ENCODE measurements around the genes ZNF433, ZNF625 and WDR83.

DNA sequence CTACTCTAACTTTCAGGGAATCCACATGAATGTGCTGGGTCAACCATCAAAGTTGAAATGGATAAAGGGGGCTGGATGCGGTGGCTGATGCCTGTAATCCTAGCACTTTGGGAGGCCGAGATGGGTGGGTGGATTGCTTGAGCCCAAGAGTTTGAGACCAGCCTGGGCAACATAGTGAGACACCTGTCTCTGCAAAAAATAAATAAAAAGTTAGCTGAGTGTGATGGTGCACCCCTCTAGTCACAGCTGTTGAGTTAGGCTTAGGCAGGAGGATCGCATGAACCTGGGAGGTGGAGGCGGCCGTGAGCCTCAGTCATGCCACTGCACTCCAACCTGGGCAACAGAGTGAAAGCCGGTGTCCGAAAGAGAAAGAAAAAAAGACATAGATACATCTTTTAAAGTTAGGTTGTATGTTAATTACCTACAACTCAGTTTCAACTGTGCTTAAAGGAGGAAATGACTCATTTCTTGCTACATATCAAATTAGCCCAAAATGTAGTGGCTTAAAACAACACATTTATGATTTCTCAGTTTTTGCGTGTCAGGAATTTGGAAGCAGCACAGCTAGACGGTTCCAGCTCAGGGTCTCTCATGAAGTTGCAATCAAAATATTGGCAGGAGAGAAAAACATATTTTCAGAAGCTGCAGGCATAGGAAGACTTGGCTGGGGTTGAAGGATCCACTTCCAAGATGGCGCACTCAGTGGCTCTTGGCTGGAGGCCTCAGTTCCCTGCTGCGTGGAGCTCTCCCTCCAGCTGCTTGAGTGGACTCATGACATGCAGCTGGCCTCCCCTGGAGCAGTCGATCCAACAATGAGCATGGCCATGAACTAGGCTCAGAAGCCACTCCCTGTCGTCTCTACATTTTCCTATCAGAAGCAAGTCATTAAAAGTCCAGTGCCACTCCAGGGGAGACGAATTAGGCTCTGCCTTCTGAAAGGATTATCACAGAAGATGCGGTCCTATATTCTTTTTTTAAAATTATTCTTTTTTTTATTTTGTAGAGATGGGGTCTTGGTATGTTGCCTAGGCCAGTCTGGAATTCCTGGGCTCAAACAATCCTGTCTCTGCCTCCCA, 7.0 kb downstream of the LDLR start:
- PRO-cap: no peak
CAGE:
- cytosol, long polyA plus RNA: no peak
- long polyA plus RNA: no peak
- nucleus, long polyA plus RNA: no peak

DNA sequence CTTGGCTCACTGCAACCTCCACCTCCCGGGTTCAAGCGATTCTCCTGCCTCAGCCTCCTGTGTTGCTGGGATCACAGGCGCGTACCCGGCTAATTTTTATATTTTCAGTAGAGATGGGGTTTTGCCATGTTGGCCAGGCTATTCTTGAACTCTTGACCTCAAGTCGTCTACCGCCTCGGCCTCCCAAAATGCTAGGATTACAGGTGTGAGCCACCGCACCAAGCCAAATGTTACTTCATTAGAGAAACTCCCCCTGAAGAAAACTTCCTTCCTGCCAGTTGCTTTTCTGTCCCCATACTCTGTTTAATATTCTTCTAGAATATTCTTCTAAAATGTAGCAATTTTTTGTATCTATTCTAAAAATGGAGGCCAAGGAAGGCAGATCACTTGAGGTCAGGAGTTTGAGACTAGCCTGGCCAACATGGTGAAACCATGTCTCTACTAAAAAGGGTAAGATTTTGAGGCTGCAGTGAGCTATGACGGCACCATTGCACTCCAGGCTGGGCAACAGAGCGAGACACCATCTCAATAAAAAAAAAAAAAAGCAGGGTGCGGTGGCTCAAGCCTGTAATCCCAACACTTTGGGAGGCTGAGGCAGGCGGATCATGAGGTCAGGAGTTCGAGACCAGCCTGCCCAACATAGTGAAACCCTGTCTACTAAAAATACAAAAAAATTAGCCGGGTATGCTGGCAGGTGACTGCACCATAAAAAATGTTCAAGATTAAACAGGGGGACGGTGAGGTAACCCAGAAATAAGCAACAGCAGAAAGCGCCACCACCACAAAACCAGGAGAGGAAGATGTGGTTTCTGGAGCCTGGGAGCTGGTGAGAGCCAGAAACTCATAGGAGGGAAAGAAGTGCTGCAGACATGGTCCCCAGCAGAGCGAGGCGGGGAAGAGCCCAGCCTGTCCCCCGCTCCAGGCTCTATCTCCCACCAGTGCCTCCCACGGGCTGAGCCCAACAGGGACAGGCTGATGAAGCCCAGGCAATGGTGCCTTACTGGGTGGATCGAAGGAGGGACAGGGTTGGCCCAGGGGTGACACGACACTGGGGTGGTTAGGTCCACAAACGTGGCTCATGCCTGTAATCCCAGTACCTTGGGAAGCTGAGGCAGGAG, 19.4 kb downstream of the SPC24 start:
- PRO-cap: no peak
CAGE:
- cytosol, long polyA plus RNA: no peak
- long polyA plus RNA: no peak
- nucleus, long polyA plus RNA: no peak

DNA sequence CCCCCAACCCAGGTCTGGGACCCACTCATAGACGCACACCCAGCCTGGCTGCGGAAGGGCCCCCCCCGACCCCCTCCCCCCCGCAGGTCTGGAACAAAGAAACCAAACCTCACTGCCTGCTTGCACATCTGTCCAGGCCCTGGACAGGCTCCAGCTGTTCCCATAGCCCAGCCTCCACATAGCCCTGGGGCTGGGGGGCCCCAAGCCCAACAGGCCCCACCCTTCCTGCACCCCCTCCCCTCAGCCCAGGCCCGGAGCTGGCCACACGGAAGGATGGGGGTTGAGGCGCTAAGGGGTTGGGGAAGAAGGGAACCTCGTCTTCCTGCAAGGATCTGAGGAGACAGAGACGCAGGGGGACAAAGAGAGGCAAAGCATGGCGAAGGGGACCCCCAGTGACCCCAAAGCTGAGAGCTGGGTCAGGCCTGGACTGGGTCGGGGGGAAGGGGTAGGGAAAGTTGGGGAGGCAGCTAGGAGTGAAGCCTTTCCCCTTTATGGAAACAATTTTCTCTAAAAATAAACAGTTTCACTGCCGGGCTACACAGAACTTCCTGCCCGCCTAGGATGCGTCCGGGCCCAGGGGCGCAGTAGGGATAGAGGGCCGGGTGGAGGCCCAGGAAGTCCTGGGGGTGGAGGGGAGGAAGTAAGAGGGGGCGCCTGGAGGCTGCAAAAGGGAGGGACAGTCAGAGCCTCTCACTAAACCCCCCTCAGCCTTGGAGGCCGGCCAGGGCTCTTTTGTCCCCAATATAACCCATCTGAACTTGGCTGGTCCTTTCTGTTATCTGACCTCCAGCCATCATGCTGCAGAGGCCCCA, 2.5 kb downstream of the KANK2 start:
- PRO-cap: no peak
CAGE:
- cytosol, long polyA plus RNA: no peak
- long polyA plus RNA: no peak
- nucleus, long polyA plus RNA: no peak

- PRO-cap: no peak
CAGE:
- cytosol, long polyA plus RNA: no peak
- long polyA plus RNA: no peak
- nucleus, long polyA plus RNA: no peak
These were observed 4.9 kb upstream of the KANK2 start for GRCh38 chr19:11201823-11203022.

GRCh38 chr19:11252918-11253381, 9.4 kb downstream of the DOCK6 start:
- PRO-cap: no peak
CAGE:
- cytosol, long polyA plus RNA: no peak
- long polyA plus RNA: no peak
- nucleus, long polyA plus RNA: no peak

DNA sequence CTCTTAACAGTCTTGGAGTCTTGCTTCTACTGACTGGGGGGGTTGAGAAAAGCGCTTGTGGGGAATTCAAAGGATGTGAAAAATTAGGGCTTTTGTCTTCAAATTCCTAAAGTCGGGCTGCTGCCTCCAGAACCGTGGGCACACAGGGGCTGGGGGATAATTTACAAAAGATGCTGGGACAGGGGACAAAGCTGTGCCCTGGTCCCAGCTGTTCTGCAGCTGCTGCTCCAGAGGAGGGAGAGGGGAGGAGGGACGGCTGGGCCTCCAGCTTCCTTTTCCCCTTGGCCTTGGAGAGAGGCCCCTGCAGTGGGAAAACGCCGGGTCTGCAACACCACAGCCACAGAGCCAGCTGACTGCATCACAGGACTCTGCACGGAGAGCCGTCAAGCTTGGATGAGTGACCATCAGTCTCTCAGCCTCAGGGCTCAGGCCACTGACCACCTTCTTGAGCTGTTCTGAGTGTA, 6.2 kb downstream of the DOCK6 start:
- PRO-cap: no peak
CAGE:
- cytosol, long polyA plus RNA: no peak
- long polyA plus RNA: no peak
- nucleus, long polyA plus RNA: no peak

DNA sequence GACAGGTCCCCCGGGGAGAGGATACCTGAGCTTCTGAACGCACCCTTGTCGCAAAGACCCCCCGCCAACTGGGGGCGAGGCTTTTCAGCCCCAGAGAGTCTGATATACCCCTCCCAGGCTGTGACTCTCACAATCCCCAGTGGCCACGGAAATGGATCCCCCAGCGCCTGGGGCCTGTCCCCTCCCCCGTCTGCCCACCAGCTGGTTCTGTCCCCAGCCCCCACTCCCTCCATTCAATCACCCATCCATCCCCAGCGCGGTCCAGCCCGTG, 868 bp downstream of the DOCK6 start:
- PRO-cap: no peak
CAGE:
- cytosol, long polyA plus RNA: no peak
- long polyA plus RNA: no peak
- nucleus, long polyA plus RNA: no peak

DNA sequence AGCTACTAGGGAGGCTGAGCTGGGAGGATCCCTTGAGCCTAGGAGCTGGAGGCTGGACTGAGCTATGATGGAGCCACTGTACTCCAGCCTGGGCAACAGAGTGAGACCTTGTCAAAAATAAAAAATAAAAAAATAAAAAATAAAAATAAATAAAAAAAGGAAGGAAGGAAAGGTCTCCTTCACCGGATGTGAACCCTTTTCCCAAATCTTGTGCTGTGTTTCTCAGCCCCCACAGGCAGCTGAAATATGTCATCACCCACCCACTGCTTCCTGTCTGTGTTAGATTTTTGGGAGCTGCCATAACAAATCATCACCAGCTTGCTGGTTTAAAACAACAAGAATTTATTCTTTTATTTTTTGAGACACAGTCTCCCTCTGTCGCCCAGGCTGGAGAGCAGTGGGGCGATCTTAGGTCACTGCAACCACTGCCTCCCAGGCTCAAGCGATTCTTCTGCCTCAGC, 9.5 kb upstream of the TSPAN16 start:
- PRO-cap: no peak
CAGE:
- cytosol, long polyA plus RNA: no peak
- long polyA plus RNA: no peak
- nucleus, long polyA plus RNA: no peak

GRCh38 chr19:11338773-11339398, 571 bp downstream of the RAB3D start:
- PRO-cap: no peak
CAGE:
- cytosol, long polyA plus RNA: no peak
- long polyA plus RNA: no peak
- nucleus, long polyA plus RNA: no peak

GRCh38 chr19:11345162-11345579, 897 bp downstream of the TMEM205 start:
- PRO-cap: no peak
CAGE:
- cytosol, long polyA plus RNA: no peak
- long polyA plus RNA: no peak
- nucleus, long polyA plus RNA: no peak

GRCh38 chr19:11558503-11559077, 440 bp downstream of the ELOF1 start:
- PRO-cap: no peak
CAGE:
- cytosol, long polyA plus RNA: no peak
- long polyA plus RNA: no peak
- nucleus, long polyA plus RNA: no peak

DNA sequence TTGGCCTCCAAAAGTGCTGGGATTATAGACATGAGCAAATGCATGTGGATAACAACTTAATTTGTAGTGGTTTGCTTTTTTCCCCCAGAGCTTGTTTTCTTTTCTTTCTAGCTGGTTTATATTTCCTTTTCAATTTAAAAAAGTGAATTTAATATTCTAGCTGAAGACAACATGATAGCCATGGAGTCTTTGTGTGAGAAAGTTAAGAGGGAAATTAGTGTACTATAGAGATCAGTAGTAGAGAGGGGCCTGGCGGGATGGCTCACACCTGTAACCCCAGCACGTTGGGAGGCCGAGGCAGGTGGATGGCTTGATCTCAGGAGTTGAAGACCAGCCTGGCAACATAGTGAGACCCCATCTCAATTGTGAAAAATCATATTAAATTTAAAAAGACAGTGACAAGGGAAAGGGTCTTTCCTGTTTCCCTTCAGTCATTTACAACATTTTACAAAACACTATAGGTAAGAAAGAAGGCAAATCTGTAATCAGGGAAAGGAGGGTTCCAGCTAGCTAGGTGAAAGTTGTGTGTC, 3.7 kb downstream of the ZNF763 start:
- PRO-cap: no peak
CAGE:
- cytosol, long polyA plus RNA: no peak
- long polyA plus RNA: no peak
- nucleus, long polyA plus RNA: no peak

DNA sequence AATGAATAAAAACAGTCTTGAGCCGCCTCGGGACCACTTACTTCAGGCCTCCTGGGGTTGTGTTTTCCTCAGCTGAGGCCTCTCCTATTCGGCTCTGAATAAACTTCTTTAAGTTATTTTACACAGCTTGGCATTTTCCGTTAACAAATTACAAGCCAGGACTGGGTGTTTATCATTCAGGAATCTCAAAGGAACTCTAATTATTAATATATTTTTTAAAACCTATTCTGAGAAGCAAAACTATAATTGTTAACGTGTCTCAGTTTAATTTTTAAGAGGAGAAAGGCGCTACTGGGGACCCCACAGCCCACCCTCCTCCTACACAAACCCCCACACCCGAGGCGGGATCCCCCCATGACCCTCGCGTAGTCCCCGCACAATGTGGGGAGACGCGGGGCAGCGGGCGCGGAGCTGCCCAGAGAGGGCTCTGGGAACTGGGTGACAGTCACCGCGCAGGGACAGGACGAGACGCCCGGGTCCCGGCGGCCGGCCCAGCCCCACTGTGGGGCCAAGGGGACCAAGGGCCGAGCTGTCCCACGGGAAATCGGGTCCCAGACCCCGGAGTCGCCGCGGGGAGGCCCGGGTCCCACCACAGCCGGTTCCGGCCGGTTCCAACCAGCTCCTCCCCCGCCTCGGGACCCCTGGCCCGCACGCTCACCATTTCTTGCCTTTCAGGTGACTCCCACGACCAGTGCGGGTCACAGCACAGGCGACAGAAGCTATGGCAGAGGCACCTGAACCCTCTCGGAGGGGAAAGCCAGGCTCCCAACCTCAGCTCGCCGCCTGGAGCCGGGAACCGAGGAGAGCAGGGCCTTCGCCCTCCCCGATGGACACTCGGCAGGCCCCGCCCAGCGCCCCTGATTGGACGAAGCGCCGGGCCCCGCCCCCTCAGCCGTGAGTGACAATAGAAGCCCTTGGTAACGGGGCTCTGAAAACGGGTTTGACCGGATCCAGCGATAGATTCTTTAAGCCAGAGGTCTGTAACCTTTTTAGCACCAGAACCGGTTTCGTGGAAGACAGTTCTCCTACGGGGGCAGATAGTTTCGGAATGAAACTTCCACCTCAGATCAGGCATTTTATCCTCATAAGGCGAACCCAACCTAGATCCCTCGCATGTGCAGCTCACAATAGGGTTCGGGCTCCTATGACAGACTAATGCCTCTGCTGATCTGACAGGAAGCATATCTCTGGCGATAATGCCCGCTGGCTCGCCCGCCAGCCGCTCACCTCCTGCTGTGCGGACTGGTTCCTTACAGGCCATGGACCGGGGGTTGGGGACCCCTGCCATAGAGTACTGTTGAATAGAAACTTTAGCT, at the start of gene ZNF433:
ZNF433 (minus strand) TSS at position 801 of the 1,316 bp plus-strand sequence.
- PRO-cap: bidirectional peak, plus-strand start at position 946 of the sequence, minus-strand start at position 800 of the sequence
CAGE:
- cytosol, long polyA plus RNA: no peak
- long polyA plus RNA: no peak
- nucleus, long polyA plus RNA: no peak

DNA sequence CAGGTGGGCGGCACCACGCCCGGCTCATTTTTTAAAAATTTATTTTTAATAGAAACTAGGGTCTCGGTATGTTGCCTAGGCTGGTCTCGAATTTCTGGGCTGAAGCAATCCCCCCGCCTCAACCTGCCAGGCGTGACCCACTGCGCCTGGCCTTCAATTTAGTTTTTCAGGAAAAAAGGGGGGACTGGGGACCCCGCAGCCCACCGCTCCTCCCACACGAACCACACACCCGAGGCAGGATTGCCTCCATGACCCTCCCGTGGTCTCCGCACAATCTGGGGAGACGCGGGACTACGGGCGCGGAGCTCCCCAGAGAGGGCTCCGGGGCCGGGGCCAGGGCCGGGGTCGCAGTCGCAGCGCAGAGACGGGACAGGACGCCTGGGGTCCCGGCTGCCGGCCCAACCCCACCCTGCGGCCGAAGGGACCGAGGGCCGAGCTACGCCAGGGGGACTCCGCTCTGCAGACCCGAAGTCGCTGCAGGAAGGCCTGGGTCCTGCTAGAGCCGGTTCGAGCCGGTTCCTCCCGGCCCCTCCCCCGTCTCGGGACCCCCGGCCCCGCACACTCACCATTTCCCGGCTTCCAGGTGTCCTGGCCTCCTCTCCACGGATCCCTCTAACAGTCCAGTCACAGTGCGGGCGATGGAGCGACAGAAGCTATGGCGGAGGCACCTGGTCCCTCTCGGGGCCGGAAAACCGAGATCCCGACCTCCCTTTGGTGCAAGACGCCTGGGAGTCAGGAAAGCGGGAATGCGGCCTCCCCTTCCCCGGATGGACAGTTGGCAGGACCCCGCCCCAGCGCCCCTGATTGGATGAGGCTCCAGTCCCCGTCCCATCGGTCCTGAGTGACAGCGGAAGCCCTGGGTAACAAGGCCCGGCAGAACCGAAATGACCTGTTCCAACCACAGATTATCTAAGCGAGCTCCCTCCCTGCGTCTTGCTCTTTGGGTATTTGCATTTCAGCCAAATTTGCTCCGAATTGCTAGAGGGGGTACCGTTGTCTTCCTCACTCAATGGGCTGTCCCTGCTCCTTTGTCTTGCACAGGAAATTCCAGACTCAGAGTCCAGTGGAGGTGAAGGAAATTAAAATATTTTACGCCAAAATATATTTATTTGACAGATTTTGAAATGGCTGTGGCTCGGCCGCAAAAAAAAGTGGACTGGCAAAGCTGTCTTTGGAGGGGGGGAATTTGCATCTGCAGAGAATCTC, at the start of gene ZNF625:
ZNF625 (minus strand) TSS at position 745 of the 1,206 bp plus-strand sequence.
- PRO-cap: unidirectional peak, minus-strand start at position 733 of the sequence
CAGE:
- cytosol, long polyA plus RNA: no peak
- long polyA plus RNA: no peak
- nucleus, long polyA plus RNA: no peak

- PRO-cap: no peak
CAGE:
- cytosol, long polyA plus RNA: no peak
- long polyA plus RNA: no peak
- nucleus, long polyA plus RNA: no peak
These were observed 26.9 kb downstream of the ZNF564 start for GRCh38 chr19:12524292-12524912.

DNA sequence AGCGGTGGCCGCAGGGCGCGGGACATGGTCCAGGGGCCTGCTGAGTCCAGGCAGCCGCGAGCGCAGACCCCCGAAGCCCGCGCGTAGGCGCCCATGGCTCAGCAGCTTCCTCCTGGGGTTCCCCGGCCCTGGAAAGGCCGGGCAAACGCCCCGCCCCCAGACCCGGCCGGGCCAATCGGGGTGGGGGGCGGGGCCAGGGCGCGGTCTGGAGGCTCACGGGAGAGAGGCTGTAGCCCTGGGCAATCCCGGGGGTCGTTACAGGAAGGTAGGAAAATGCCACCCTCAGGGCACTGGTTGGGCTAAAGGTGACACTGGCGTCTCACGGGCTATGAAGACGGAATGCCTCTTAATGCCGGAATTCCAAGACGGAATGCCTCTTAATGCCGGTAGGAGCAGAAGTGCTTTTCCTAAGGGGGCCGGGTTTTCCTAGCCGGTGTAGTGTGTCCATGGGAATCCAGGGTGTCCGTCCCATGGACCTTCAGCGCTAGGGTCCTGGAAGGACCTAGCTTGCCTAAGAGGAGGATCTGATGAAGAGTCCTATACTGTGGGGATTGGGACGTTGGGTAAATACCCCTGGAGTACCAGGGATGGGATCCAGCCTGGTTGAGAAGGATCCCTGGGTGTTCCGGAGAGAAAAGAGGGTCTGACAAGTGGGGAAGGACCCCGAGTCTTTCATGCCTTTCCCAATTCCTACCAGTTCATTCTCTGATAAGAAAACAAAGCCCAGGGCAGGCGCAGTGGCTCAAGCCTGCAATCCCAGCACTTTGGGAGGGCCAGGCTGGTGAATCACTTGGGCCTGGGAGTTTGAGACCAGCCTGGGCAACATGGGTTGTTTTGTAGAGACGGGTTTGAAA, at the start of gene WDR83:
WDR83 (plus strand) TSS at position 201 of the 854 bp plus-strand sequence.
- PRO-cap: bidirectional peak, plus-strand start at position 172 of the sequence, minus-strand start at position 149 of the sequence
CAGE:
- cytosol, long polyA plus RNA: no peak
- long polyA plus RNA: start-site peak on the plus strand centred at position 214 of the sequence, 70 bp wide, 24 and 20 reads in 2 replicates
- nucleus, long polyA plus RNA: no peak

DNA sequence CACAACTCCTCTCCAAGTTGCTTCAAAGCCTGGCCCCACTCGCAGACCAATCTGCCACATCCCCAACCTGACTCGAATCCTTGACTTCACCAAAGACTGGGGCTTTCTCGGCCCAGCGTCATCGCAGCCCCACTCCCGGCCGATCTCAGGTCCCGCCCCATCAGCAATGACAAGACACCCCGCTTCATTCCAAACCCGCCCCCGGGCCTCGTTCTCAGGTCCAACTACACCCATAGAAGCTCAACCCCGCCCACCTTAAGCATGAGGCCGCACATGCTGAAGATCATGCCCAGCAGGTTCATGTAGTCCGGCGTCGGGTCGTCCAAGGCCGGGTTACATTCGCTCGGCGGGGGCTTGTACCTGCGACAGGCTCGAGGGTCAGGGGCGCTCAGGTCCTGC, 342 bp downstream of the WDR83OS start:
- PRO-cap: no peak
CAGE:
- cytosol, long polyA plus RNA: no peak
- long polyA plus RNA: no peak
- nucleus, long polyA plus RNA: no peak

DNA sequence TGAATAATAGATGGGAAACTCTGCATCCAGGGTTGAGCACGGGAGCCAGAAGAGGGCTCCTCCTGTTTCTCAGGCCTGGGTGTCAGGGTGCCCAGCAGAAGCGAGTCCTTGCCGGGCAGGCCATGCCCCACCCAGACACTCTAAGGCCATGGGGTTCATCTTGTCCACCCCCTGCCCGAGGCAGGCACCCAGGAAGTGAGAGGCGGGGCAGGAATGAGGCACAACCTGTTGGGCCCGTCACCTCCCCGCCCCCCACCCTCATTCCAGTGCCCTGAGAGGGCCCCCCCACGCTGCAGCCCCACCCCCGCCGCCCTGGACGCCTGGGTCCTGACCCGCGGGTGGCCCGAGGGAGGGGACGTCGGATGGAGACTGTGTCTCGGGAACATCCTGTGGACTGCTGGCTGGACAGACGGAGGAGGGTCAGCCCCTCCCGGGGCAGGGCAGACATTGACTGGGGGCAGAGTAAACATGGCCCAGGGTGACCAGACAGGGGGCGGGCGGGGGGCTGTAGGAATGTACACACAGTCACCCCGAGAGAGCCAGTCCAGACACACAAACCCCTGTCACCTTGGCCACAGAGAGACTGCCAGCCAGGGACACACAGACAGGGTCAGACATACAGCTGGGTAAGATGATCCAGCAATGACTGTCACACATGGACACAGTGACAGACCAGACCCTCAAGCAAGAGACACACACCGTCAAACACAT, 7.4 kb upstream of the JUNB start:
- PRO-cap: no peak
CAGE:
- cytosol, long polyA plus RNA: no peak
- long polyA plus RNA: no peak
- nucleus, long polyA plus RNA: no peak

DNA sequence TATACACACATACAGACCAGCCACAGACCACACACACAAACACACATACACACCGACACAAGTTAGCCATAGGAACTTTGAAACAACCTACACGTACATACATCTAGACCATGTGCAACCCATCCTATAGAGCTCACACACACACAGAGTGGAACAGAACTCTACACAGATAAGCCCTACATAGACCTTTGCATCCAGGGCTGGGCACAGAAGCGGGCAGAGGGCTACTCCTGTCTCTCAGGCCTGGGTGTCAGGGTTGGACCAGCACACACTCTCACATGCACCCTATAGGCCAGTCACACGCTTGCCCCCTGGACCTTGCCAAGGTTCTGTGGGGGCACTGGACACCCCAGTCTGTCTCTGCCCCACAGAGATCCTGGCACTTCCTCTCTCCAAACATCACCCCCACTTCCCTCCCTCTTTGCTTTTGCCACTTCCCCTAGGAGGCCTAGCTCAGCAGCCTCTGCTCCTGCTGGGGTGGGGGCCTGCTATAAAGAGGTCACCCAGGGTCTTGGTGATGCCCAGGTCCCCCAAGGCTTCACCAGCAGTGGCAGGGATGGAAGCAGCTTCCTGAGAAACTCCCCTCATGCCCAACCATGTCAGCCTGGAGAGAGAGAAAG, 5.7 kb upstream of the JUNB start:
- PRO-cap: no peak
CAGE:
- cytosol, long polyA plus RNA: no peak
- long polyA plus RNA: no peak
- nucleus, long polyA plus RNA: no peak

DNA sequence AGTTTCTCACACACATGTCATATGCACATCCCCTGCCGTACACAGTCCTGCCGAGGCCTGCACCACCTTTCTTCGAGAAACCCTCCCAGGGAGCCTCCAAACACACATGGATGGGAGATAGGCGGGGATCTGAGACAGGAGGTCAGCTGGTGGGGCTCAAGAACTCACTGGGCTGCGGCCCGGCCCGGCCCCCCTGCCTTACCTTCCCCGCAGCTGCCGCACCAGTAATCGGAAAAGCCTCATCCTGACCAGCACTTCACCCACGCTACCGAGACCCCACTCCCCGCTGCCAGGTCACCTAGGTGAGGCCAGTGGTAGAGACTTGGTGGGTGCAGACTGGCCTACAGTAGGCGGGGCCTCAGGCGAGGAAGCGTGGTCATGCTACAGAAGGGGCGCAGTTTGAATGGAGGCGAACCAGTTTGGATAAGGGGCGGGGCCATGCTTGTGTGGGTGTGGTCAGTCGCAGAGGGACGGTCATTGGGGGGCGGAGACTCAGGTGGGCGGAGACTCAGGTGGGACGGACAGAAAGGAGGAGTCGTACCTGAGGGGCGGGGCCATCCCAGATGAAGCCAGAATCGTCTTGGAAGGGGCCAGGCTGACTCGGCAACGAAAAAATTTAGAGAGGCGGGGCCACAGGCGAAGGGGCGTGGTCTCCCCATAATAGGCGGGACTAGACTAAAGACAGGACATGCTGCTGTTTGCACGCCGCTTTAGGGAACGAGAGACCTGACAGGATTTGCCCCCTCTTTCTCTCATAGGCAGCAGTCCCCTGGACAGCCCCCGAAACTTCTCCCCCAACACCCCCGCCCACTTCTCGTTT, 2.1 kb downstream of the MAST1 start:
- PRO-cap: no peak
CAGE:
- cytosol, long polyA plus RNA: no peak
- long polyA plus RNA: no peak
- nucleus, long polyA plus RNA: no peak

Data from A549 (cell line).